NCI-H460 (cell line): ENCODE measurements around a stretch of chr20.

DNA sequence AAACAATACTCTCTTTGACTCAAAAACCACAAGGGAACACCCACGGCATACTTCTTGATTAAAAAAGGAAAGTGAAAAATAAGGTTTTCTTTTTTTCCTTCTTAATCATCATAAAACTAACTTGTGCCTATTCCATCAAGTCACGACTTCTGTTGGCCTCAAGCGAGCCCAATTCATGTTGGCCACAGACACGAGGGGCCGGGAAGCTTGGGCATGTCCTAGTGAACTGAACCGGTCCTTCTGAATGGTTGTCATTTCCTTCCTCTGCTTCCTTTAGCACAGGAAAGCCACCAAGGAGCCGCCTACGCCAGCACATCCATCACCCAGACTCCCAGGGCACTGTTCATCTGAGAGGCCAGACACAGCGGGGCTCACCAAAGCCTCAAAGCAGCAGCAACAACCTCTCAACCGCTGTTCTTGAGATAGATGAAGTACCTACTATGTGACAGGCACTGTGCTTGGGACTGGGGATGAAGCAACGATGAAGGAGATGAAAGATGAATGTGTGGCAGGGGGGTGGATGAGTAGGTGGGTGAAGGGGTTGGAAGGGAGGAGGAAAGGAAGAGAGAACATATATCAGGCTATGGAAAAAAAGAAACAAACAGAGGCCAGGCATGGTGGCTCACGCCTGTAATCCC lies 44.5 kb downstream of the NFATC2 start:
RAMPAGE:
- cytosol, long total RNA = no peak
- long total RNA = no peak
- nucleus, long total RNA = no peak

GRCh38 chr20:51500835-51501487 lies 41.6 kb downstream of the NFATC2 start:
RAMPAGE:
- cytosol, long total RNA = no peak
- long total RNA = no peak
- nucleus, long total RNA = no peak

RAMPAGE:
- cytosol, long total RNA = no peak
- long total RNA = no peak
- nucleus, long total RNA = no peak
These were observed 41.0 kb upstream of the NFATC2 start for GRCh38 chr20:51583500-51584000.

GRCh38 chr20:51678102-51678976 lies 89.9 kb downstream of the ATP9A start:
RAMPAGE:
- cytosol, long total RNA = no peak
- long total RNA = no peak
- nucleus, long total RNA = no peak

RAMPAGE:
- cytosol, long total RNA = no peak
- long total RNA = no peak
- nucleus, long total RNA = no peak
These were observed 72.3 kb downstream of the ATP9A start for GRCh38 chr20:51695503-51696726.

DNA sequence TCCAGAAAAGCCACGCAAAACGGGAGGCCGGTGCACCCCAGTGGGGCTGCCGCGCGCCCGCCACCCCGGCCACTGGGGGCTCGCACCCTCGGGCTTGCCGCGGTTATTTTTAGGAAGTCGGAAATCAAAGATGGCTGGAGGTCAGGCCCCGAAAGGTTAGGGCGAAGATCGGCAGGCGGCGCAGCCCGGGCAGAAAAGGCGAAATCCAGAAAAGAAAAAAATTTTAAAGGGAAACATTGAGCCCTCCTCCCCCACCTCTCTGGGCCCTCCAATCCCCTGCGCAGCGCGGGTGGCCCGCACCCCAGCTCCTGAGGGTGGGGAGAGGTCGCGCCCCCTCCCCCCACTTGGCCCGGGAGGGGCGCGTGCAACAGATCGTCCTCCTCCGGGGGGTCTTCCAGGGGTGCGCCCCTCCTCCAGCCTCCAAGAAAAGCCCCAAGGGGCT lies 895 bp downstream of the SALL4 start:
RAMPAGE:
- cytosol, long total RNA = no peak
- long total RNA = no peak
- nucleus, long total RNA = no peak

GRCh38 chr20:52047801-52048461 lies 143.6 kb downstream of the ZFP64 start:
RAMPAGE:
- cytosol, long total RNA = no peak
- long total RNA = no peak
- nucleus, long total RNA = no peak

DNA sequence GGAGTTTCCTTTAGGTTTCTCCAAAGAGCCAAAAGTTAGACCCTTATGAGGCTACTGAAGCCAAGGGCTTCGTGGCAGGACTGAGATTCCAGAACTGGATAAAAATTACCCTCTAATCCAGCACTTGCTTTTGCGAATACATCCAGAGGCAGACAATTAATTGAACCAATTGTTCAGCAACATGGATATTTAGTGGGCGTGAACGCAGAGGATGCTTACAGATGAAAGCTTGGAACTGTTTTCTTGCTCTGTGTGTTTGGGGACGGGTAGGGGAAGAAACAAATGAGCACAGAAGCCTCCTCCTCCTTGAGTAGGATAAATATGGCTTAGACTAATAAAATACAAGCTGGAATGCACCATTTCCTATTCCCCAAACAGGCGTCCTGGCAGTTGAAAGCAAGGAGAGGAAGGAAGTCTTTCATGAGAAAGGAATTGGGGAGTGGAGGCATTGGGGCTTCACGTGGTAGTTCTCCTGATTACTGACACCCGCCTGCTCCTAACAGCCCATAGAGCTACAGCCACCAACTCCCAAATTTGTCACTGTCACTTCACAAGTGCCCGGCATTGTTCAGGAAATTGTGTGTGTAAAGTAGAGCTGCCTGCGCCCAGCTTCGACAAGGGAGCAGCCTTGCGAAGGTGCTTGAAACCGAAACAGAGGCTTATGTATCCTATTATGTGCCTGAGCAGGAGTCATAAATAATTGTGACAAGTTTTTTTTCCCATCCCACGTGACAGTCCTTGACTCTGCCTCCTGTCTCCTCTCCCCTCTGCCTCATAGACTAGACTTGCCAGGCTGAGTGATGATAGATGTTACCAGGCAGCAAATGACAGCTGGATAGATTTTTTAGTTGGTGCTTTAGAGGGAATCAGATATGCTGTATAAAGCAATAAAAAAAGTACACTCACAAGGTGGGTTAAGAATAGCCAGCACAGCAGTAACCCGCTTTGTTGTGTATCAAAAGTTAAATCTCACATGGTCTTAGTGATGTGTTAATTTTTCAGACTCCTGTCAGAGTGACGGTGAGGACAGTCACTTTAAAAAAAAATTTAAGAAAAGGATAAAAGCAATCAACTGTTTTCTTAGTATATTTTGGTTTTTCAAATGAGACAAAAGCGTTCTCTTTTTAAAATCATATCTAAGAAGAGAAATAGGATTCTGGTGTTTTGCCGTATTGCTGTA lies 301.7 kb upstream of the ZFP64 start:
RAMPAGE:
- cytosol, long total RNA = no peak
- long total RNA = no peak
- nucleus, long total RNA = no peak

RAMPAGE:
- cytosol, long total RNA = no peak
- long total RNA = no peak
- nucleus, long total RNA = no peak
These were observed 19.6 kb downstream of the TSHZ2 start for GRCh38 chr20:52991684-52992316.

GRCh38 chr20:53031130-53032044 lies 59.2 kb downstream of the TSHZ2 start:
RAMPAGE:
- cytosol, long total RNA = no peak
- long total RNA = no peak
- nucleus, long total RNA = no peak

DNA sequence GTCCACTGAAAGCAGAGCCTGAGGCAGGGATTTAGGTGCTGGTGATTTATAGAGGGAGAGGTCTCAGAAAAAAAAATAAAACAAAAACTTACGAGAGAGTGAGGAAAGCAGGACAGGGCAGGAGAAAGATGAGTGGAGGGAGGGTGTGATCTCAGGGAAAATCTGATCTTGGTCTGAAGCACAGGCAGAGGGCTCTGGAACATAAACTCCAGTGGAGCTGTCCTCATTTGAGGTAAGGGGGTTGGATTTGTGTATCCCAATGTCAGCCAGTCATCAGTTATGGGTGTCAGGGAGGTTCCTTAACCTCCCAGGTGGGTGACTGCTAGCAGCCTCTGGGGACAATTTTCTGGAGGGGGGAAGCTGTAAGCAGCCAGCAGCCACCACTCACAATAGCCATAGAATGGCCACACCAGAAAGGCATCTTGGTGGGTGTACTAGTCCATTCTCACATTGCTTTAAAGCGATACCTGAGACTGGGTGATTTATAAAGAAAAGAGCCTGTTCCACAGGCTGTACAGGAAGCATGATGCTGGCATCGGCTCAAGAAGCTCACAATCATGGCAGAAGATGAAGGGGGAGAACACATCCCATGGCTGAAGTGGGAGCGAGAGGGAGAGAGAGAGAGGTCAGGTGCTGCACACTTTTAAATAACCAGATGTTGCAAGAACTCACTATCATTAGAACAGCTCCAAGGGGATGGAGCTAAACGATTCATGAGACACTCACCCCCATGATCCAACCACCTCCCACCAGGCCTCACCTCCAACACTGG lies 146.4 kb downstream of the TSHZ2 start:
RAMPAGE:
- cytosol, long total RNA = no peak
- long total RNA = no peak
- nucleus, long total RNA = no peak

DNA sequence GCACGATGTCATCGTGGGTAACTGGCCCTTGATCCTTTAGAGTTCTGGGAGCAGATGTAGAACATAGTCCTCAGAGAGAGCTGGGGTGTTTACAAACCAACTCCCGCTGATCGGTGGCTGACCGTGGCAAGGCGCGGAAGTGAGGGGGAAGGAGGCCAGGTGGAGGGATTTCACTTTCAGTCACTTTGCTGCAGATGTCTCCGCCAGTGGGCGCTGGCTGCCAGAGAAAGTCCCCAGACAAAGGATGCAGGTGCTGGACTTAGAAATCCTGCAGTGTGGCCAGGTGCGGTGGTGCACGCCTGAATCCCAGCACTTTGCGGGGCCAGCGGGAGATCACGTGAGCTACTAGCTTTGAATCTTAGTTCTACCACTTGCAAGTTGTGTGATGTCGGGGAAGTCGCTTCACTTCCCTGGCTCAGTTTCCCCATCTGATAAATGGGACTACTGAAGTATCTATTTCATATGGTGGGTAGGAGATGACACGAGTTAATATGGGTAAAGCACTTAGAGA lies 180.5 kb downstream of the ZNF217 start:
RAMPAGE:
- cytosol, long total RNA = no peak
- long total RNA = no peak
- nucleus, long total RNA = no peak

GRCh38 chr20:53596975-53597534 lies 3.4 kb upstream of the ZNF217 start:
RAMPAGE:
- cytosol, long total RNA = no peak
- long total RNA = no peak
- nucleus, long total RNA = no peak

DNA sequence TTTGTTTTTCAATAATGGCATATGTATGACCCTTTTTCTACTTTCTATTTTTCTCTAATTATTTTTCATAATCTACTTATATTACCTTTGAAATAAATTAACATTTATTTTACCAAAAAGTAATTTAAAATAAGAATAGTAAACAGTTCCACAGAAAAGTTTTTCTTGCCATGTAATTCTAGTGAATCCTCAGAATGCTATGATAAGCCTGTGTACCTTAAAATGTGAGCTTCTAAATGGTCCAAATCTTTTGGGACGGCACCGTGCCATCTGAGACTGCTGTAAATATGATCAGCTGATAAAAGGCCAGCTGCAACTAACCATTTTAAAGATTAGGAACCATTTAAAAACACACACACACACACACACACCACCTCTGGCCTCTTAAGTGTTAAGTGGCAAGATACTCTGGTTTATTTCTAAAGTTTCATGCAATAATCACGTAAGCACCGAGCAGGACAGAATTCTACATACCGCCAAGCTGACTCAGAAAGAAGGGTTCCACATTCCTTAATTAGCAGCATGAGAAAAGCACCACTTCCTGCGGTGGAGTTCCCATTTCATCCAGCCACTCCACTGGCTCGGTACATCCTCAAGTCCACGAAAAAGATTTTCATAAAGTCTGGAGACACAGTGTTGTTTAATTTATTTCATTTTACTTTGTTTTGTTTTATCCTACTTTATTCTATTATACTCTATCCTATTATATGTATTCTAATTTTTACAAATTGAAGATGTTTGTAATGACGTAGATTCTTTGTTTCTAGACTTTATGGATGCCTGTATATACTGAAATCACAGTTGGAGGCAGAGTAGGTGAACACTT lies 17.8 kb upstream of the ZNF217 start:
RAMPAGE:
- cytosol, long total RNA = no peak
- long total RNA = no peak
- nucleus, long total RNA = no peak

DNA sequence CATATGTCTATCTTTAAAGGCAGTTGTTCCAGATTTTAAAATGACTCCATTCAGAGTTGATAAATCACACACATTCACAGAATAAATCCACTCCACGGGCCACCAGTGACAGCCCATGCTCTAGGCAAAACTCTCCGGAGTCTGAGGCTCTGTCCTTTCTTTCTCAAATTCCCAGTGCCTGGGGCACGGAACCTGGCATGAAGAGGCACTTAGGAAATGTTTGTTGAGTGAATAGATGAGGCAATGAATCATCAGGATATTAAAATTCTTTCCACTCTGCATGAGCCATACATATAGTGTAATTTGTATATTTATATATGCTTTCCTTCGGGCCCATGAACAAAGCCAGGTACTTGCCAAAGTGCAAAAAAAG lies 212.1 kb upstream of the ZNF217 start:
RAMPAGE:
- cytosol, long total RNA = no peak
- long total RNA = no peak
- nucleus, long total RNA = no peak

GRCh38 chr20:53900220-53901028 lies 170.0 kb downstream of the BCAS1 start:
RAMPAGE:
- cytosol, long total RNA = no peak
- long total RNA = no peak
- nucleus, long total RNA = no peak

GRCh38 chr20:53929918-53930583 lies 140.3 kb downstream of the BCAS1 start:
RAMPAGE:
- cytosol, long total RNA = no peak
- long total RNA = no peak
- nucleus, long total RNA = no peak

RAMPAGE:
- cytosol, long total RNA = no peak
- long total RNA = no peak
- nucleus, long total RNA = no peak
These were observed 135.1 kb downstream of the BCAS1 start for GRCh38 chr20:53935346-53935634.

GRCh38 chr20:53995852-53996371 lies 74.5 kb downstream of the BCAS1 start:
RAMPAGE:
- cytosol, long total RNA = no peak
- long total RNA = no peak
- nucleus, long total RNA = no peak

DNA sequence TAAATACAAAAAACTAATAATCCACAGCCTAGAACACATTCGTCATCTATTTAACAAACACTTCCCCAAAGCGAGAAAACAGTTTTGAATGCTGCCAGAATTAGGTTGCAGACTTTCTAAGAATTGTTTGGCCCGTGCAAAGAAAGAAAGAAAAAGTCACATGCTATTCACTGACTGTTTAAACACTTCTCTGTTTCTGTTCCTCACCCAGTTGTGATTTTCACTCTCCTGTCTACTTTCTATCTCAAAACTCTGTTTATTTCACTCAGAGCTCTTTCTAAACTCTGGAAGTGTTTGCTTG lies 52.5 kb downstream of the BCAS1 start:
RAMPAGE:
- cytosol, long total RNA = no peak
- long total RNA = no peak
- nucleus, long total RNA = no peak